Left ventricle myocardium (tissue), 1 donor: ENCODE measurements around the gene ERGIC1.

GRCh38 chr5:172568301-172568989 is 72.6 kb upstream of the NEURL1B start:
- PRO-cap, result no peak

DNA sequence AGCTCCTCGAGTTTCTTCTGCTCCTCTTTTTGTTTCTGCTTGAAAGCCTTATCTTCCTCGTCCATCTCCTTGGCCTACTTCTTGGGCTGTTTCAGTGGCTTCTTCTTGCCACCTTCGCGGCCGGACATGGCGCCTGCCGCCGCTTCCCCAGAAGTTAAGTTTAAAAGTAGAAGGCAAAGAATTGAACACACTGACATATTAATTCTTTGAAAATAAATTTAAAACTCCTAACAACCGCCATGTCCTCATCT is 15.4 kb downstream of the NEURL1B start:
- PRO-cap, result no peak

GRCh38 chr5:172658867-172659664 is 18.0 kb downstream of the NEURL1B start:
- PRO-cap, result bidirectional peak, plus-strand start at chr5:172659432, minus-strand start at chr5:172659370

DNA sequence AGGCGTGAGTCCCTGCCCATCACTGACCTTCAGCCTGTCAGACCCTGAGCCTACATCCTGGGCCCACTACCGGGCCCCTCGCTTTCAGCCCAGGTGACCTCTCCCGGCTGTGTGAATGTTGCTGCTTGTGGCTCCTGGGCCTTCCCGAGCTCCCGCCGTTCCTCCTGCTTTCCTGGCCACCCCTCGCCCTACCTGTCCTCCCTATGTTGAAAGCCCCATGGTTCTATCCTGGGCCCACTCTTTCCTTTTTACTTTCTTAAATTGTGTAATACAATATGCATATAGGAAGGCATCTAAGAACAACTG is 36.8 kb downstream of the NEURL1B start:
- PRO-cap, result no peak

DNA sequence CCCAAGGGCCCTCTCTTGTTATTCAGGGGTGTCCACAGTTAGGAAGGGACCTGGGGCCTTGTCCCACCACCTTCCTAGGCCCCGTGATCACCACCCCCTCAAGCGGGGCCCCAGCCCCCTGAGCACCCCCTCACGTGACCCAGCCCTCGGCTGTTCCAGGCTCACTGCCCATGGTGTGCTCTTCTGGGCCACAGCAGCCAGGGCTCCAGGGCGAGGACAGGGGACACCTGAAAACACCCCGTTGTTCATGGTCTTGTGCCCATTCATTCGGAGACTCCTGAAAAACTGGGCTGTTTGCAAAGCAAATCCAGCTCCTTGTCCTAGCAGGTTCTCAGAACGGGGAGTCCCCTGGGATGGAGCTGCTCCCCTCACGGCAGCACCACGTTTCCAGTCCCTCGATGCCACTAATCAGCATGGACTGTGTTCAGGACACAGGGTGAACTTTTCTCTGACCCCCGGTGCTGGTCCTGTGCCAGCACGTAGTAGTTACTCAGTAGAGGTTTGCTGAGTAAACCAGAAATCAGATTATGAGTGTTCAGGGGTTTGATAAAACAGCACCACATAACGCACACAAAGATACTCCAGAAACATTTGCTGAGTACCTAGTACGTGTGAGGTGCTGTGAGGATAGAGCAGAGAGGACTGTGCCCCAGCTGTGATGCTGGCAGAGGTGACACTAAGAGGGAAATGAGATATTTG is 49.0 kb downstream of the NEURL1B start:
- PRO-cap, result no peak

DNA sequence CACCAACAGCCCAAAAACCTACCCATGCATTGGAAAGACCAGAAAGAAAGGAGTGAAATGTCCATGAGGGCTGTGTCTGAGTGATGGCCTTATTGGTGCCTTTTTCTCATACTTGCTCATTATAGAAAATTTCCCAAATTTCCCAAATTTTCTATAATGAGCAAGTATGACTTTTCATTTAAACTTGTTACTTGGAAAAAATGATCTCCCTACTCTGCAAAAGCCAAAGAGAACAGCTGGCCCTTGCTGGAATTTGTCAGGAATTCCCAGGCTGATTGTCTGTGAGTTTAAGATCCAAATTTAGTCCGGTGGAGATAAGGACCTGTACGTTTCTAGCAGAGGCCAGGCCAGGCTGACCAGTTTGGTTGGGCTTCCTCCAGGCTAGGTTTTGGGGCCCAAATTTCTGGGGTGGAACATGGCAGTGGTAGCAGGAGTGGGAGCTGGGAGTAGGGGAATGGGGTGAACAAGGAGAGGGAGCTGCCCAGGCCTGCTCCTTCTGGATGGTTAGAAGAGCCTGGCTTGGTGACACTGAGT is 51.9 kb downstream of the NEURL1B start:
- PRO-cap, result no peak

DNA sequence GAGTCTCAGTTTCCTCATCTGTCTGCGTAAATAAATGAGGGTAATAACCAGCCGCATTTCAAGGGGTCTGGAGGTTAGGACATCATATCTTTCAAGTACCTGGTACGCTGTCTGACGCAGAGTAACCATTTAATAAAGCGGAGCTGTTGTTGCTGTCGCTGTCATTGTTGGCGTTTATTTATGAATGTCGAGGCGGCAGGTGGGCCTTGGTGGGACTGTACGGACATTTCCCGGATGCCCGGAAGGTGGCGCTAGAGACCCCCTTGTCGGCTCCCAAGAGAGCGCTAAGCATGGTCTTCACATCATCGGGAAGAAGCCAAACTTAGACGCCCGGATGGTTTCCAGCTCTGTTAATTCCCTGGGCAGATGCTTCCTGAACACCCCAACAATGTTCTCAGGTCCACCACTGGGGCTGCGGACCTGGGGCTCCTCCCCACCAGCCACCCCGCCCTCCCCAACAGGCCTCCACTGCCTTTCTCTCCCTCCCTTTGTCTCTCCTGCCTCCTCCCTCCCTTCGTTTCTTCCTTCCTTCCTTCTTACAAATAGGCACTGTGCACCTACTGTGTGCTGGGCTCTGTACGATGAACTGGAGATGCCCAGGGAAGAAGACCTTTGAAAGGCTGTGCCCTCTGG is 54.2 kb downstream of the DUSP1 start:
- PRO-cap, result no peak

DNA sequence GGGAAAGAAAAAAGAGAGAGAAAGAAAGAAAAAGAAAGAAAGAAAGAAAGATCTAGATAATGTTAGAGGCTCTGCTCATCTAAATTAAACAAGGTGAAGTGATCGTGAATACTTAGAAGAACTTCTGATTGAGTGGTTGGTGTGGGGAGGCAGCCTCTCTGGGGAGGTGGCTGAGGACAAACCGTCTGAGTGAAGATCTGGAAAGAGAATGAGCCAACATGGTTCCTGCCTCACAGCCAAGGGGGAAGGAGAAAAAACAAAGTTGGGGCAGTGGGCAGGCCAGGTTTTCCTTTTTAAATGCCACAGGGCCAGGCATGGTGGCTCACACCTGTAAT is 29.6 kb downstream of the DUSP1 start:
- PRO-cap, result no peak

GRCh38 chr5:172749658-172750493 is 21.1 kb downstream of the DUSP1 start:
- PRO-cap, result bidirectional peak, plus-strand start at chr5:172750114, minus-strand start at chr5:172749864; bidirectional peak, plus-strand start at chr5:172750368, minus-strand start at chr5:172750363

GRCh38 chr5:172788709-172789621 is 18.0 kb upstream of the DUSP1 start:
- PRO-cap, result bidirectional peak, plus-strand start at chr5:172789307, minus-strand start at chr5:172789244

DNA sequence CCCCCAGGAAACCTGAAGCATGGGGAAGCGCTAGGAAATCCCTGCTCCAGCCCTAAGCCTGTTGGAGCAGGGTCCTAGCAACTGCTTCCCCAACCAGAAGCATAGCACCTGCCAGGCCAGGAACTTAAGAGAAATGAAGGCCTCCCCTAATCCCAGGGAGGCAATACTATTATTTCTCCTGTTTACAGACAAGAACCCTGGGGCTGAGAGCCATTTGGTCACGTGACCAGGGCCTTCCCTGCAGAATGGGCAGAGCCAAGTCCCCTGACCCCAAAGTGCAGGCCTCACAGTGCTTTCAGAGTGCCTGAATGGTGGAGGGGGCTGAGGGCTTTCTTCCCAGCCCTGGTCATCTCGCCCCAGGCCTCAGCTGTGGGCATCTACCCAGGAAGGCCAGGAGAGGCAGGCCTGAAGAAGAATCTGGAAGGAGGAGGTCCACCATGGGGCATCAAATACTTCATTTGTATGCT is 18.7 kb upstream of the DUSP1 start:
- PRO-cap, result no peak

GRCh38 chr5:172797748-172798278 is 26.8 kb upstream of the DUSP1 start:
- PRO-cap, result no peak

GRCh38 chr5:172798279-172799566 is 27.7 kb upstream of the DUSP1 start:
- PRO-cap, result no peak

DNA sequence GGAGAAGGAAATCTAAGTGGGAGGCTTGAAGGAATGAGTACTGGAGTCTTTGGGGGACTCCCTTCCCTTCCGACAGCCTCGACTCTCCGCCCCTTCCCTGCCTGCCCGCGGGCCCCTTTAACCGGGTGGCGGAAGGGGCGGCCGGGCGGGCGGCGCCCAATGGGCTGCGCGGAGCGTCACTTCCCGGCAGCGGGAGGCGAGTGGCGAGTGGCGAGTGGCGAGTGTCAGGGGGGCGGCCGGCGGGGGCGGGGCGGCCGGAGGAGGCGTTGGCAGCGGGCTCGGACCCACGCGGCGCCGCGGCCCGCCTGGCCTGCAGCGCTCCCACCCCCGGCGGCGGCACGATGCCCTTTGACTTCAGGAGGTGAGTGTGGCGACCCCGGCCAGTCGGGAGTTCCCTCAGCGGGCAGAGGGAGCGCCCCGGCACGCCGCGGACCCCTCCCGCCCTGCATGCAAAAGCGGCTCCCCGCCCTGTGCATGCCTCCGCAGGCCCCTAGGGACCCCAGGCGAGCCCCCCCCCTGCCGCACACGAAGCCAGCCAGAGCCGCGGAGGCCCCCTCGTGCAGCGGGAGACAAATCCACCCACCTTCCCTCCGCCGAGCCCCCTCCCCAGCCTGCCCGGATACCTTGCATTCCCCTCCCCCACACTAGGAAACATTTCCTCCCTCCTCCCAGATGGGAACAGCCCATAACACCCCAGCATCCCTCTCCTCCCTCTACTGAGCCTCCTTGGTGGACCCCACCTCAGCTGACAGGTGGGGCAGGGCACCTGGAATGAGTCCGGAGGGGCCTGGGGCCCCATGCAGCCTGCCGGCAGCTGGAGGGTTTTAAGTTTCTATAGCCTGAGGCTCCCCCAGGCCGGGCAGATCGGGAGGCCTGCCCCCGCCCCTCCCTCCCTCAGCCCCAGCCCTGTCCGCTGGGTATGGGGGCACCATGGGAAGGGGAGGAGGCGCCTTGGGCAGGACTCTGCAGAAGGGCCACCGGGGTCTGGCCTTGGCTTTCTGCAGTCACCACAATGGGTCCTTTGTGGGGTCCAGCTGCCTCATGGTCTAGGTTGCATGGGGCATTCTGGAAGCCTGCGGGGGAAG is at the start of gene ERGIC1:
ERGIC1 (plus strand) TSS at position 179 of the 1,085 bp plus-strand sequence.
- PRO-cap, result bidirectional peak, plus-strand start at position 179 of the sequence, minus-strand start at position 90 of the sequence

- PRO-cap, result no peak
Observed at GRCh38 chr5:172835703-172835975, 1.6 kb downstream of the ERGIC1 start.

DNA sequence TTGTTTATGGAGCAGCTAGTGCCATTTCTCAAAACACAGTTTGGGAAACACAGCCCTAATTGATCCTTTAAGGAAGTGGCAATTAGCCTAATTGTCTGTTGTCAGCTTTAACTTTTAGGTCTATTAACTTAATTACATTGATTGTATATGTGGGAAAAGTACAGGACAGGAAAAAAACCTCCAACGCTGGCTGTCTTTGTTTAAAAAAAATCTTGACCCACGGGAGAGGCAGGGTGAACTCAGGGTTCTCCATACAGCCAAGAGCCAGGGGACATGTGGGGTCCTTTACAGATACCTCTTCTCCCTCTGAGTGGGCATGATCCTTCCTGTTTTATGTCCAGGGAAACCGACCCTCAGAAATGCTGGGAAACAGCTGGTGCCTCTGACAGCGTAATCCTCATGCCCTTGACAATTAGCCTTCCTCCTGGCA is 7.0 kb downstream of the ERGIC1 start:
- PRO-cap, result no peak

DNA sequence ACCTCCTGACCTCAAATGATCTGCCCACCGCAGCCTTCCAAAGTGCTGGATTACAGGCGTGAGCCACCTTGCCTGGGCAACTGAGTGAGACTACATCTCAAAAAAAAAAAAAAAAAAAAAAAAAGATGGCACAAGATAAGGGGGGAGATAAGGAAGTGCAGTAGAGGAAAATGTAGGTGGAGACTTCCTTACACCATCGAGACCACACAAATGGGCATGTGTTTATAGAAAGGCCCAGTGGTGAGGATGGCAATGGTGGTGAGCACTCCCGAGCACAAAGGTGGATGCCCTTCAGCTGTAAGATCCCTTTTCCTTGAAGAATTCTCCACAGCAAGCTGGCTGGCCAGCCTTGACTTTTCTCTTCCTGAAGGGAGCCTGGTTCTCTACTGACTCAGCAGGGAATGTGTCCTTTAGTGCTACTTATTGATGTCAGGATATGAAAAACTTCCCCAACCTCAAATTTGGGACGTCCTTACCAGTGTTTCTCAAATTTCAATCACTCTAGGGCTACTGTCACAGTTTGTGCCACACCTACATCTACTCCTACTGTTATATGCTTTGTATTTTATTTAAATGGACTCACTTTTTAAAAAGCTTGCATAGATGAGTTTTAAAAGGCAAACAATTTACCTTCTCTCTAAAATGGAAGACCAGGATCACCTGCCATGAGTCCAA is 28.3 kb downstream of the ERGIC1 start:
- PRO-cap, result no peak

- PRO-cap, result bidirectional peak, plus-strand start at chr5:172873213, minus-strand start at chr5:172873116
Observed at GRCh38 chr5:172872875-172873640, 39.0 kb downstream of the ERGIC1 start.

DNA sequence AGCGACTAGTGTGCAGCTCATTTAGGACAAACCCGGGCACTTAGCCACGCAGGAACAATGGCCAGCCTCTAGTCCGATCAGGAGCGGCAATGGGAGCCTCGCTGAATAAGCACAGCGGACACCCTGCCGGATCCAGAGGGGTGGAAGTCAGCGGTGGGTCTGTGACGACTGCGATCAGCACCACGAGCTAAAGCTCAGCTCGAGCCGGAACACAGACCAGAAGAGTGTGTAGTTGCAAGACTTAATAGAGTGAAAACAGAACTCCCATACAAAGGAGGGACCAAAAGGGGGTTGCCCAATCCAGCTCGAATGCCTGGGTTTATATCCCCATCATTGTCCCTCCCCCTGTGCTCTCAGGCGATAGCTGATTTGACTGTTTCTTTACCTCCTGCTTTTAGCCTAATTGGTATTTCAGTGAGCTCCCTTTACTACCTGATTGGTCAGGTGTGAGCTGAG is 53.7 kb upstream of the RPL26L1 start:
- PRO-cap, result no peak

GRCh38 chr5:172930891-172931720 is 28.1 kb upstream of the RPL26L1 start:
- PRO-cap, result bidirectional peak, plus-strand start at chr5:172931091, minus-strand start at chr5:172930959